Parietal lobe (tissue), 2 donors: ENCODE results near the gene SRBD1.

GRCh38 chr2:45168657-45169265 lies 159.5 kb upstream of the SIX2 start:
- RAMPAGE, long total RNA, result no peak

DNA sequence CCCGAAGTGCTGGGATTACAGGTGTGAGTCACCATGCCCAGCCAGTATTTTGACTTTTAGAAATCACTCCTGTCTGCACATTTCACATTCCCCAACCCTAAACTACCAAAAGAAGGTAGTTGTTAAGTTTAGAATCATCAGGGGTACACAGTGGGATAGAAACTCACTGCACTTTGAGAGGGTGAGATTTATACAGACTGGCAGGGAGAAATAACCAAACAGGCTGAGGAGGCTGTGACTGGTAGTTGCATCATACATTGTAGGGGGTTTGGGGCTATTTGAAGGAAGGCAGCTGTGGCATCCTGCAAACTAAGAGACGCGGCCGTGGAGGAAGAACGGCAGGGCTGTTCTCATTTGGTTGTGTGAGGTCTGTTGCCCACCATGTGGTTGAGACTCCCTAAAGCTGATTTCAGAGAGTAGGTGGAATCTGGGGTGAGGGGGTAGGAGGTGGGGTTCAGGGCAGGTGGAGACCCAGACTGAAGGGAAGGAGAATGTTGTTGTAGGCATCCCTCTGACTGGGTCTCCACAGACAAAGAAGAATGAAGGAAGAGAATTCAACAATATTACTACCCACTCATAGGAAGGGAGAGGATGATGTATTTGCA lies 170.8 kb upstream of the SIX2 start:
- RAMPAGE, long total RNA, result no peak

DNA sequence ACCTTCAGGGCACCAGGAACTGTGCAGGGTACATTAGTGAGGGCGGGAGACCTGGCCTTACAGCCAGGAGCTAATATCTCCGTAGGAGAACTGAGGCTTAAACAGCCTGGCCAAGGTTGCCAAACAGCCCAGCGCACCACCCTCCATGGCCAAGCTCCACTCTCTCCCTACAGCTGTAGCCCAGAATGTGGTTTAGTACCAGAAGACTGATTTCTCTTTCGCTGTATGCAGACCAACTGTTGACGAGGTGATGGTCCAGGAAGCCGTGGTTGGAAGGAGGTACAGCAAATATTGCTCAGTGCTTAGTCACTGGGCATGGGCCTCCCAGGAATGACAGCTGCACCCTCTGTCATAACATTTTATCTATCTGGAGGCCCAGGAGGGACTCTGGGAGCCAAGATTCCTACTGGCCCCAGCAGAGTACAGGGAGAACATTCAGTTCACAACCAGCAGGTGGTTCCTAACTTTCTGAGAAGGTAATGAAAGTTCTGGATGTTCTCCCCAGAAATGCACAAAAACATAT lies 228.8 kb upstream of the SIX2 start:
- RAMPAGE, long total RNA, result no peak

GRCh38 chr2:45610386-45611588 lies at the start of gene SRBD1:
SRBD1 (minus strand) TSS chr2:45611267.
- RAMPAGE, long total RNA, result start-site peak on the minus strand at chr2:45611254-45611275, 426 and 127 reads in 2 replicates

- RAMPAGE, long total RNA, result no peak
These were observed 39.9 kb downstream of the PRKCE start for GRCh38 chr2:45691119-45692059.

DNA sequence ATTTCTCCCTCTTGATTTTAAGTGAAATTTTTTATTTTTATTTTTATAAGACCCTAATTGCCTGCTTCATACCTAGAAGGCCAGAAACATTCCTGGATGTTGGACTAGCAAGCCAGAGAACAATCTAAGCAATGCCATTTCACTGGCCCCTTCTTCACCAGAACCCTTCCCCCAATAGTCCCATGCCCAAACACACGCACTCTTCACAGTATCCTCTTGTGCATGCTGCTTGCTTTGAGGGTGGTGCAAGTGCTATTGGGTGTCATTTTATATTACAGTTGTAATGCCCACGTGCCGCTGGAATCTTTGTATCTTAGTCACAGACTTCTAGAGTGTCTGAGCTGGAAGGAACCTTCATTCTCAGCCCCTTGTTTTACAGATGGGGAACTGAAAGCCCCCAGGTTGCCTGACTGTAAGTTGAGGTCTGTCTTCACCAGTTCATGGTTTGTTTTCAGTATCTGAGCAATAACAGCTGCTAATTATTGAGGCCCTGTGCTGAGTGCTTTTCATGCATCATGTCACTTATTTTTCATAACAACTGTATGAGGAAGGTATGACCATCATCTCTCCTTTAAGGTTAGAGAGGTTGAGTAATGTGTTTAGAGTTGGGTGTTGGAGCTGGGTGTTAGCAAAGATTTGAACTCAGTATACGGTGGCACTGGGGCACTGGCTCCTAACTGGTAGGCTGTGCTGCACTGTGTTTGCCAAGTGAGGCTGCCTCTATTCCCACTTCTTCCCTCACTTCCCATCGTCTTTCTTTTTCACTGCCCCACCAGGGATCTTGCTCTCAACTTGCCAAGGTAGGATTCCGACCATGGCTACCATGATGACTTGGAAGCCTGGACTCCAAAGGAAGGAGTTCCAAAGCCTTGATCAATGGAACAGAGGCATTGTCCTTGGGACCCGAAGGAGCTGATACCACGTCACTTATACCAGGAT lies 77.1 kb downstream of the PRKCE start:
- RAMPAGE, long total RNA, result no peak

GRCh38 chr2:45729434-45730477 lies 78.3 kb downstream of the PRKCE start:
- RAMPAGE, long total RNA, result no peak

DNA sequence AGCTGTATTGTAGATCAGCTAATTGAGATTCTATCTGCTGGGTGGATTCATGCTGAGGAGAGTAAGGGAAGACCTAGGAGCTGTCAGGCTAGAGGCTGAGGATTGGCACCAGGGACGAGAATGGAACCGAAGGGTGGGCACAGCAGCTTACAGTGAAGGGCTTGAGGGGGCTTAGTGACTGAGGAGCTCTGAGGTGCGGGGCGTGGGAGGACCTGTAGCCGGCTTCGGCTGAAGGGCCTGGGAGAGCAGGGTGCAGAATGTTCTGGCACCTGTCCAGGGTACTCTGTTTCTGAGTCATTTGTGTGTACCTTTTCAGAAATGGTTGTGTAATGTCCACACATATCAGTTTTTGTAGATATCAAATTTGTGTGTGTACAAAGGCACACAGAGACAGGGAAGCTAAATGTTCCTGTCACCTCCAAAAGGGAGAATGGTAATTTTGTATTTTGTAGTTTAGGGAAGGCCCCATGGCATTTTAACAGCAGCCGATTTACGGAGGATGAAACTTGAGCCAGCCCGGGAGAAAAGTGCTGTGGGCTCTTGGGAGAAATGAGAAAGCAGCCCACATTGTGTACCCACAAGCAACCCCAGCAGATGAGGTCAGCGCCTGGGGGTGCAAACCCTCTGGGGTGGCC lies 170.5 kb downstream of the PRKCE start:
- RAMPAGE, long total RNA, result no peak

DNA sequence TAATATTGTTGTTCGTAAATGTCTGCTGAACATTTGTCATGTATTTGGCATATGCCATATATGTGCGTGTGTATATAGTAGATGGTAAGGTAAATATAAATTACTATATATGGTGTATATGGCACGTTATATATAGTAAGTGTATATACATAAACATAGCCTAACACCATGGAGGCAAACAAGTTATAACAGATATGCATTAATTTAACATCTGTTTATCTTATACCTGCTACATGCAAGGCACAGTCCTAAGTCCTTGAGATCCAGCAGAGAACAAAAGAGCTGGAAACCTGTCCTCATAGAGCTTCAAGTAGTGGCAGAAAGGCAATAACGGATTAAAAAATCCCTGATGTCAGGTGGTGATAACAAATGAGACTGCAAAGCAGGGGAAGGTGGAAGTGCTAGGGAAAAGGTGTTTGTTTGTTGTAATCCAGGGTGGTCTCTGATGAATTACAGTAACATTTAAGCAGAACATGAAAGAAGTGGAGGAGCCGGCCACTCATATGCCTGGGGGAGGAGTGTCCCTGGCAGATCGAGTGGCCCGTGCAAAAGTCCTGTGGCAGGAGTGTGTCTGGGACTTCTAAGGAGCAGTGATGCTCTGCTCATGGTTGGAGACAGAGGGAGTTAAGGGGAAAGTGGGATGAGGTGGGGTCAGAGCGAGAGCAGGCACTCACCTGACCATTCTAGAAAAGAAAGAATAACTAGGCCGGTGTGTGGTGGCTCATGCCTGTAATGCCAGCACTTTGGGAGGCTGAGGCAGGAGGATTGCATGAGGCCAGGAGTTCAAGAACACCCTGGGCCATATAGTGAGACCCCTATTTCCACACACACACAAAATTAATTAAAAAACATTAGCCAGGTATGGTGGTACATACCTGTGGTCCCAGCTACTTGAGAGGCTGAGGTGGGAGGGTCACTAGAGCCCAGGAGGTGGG lies 261.4 kb upstream of the EPAS1 start:
- RAMPAGE, long total RNA, result no peak

GRCh38 chr2:46067696-46068411 lies 229.4 kb upstream of the EPAS1 start:
- RAMPAGE, long total RNA, result no peak

DNA sequence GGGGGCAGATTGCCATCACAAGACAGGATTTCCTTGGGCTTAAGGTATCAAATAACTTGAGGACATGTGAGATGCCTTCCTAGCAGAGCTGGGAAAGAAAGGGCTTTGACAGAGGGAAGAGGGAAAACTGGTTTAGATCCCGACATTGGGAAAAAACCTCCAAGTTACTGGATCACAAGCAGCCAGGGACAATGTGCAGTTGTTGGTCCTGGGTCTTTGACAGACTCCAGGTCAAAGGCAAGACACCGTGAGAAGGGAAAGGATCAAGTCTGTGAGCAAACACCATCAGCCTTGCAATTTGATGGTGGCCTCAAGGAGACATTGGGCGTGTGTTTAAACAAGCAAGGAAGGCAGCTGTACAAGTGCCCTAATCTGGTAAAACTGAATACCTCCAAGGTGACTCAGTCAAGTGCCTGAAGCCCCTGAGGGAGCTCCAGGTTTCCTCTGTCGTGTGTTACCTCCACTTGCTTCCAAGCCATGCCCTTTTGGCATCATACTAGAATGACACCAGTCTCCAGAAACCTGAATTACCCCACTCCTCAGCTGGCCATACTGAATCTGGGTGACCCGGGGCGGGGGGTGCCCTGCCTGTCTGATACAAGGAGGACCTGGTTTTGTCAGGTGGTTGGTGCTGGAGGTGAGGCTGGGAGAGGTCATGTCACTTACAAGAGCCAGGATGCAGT lies 133.0 kb upstream of the EPAS1 start:
- RAMPAGE, long total RNA, result no peak

- RAMPAGE, long total RNA, result no peak
These were observed 37.8 kb upstream of the EPAS1 start for GRCh38 chr2:46259278-46259900.

DNA sequence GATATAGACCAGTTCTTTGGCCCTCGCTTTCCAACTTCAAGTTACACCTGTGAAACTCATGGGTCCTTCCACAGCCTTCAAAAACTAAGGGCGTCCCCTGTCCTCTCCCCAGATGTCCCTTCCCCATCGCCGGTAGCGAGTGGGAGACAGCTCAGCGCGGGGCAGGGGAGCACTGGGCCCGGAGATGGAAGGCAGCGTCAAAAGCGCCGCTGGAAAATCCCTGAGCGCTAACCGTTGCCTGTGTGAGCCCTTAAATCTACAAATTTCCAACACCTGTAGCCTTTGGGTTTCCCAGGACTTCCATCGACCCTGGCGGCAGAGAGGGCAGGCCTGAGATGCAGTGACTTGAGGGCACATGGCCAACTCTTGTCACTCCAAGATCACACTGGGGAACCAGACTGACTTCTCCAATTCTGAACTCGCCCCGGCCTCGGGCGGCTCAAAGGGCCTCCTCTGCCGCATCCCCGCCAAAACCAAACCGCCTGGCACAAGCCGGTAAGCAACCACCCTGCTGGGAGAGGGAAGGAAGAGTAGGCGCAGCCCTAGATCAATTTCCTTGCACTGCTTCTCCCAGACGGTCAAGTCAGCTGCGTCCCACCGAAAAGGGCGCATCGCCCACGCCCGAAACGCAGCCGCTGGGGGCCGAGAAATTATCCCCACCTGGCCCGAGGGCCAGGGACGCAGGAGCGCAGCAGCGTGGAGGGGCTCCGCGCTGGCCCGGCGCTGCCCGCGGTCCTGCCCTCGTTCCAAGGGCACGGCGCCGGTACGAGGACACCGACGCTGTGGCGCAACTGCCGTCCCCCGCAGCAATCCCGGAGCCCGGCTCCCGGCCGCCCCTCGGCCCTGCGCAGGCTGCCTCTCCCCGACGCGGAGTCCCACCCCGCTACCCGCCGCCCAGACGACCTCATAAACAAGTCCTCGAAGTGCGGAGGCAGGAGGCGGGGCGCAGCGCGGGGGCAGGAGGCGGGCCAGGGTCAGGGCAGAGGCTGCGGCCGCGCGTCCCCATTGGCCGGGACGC lies 667 bp upstream of the EPAS1 start:
- RAMPAGE, long total RNA, result no peak

DNA sequence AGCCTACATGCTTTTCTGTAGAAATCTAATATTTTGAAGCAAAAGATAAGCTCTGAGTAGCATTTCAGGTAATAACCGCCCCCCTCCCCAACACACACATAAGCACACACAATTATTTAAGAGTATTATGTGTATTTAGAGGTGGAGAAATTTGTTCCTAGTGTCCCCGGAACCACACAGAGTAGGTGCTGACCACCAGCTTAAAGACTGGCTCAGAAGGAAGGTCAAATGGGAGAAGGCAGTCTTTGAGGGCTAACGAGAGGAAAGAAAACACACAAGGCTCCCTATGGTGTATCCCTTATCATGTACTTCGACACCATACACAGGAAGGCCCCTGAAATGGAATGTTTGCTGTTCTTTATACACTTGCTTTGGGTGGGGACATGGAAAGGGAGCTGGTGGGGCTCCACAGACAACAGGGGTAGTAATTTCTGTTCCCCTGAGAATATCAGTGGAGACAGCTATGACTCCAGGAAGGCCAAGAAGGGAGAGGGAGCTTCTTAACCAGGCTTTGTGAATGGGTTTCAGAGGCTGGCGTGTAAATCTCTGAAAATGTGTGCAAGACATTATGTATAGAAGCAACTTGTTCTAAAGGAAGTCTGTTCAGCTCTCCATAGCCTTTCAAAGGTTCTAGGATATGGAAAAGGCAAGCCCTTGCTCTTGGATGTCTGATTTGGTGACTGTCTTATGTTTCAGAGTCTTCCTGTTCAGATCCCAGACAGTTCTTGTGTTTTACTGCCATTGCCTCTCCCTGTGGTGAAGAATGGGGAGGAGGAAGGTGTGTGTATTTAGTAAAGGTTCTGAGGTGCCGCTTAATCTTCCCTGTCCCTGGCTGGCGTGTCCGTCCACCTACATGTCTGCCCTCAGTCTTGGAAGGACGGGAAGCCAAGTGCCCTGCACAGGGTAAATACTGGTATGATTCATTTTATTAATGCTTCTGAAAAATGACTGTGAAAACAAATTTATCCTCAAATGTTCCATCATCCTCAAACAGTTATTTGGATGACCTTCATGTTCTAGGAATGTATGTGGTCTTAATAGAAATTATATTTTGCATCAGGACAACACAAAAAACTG lies 6.2 kb downstream of the EPAS1 start:
- RAMPAGE, long total RNA, result no peak

DNA sequence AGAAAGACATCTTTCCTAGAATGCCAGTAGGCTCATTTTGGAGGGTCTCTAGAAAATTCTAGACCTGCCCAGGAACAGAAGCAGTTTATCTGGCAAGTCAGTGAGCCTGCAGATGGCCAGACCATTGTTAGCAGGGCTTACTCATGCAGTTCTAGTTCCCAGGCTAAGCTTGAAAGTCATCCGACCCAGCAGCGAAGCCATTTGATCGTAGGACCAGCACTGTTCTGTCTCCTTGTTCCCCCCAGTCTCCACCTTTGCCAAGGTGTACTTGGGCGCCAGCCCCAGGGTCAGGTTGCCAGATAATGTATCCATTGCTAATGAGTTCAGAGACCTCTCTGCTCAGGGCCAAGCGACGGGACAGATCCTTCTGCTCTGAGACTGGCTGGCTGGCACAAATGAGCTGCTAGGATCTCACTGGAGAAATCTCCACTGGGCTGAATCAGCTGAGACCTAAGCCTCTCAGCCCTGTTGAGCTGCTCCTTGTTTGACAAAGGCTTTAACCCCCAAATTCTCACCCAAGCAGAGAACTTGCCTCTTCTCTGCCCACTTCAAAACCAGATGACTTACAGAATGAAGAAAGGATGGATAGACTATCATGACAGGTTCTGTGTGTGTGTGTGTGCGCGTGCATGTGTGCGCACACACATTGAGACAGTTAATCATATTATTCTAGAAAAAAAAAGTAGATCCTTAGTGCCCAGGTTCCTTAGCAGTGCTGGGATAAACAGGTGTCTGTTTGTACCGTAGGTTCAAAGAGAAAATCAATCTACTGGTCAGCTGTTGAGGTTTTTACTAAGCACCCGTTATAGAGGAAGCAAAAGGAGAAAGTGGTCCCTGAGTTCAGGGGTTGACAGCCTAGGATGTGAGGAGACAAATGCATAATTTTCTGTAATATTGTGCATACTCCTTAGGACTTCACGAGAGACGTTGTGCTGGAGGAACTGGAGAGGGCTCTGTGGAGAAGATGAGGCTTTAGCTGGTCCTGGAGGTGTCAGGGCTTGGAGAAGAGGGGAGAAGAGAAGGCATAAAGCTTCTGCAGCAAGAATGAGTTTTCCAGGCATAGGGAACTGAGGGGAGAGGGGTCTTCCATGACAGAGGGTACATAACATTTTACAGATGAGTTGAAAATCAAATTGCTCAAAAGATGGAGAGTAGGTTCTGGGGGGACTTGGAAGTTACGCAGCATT lies 70.5 kb downstream of the EPAS1 start:
- RAMPAGE, long total RNA, result no peak

GRCh38 chr2:46377190-46378273 lies 80.3 kb downstream of the EPAS1 start:
- RAMPAGE, long total RNA, result no peak

- RAMPAGE, long total RNA, result no peak
These were observed 119.6 kb downstream of the EPAS1 start for GRCh38 chr2:46416763-46417263.

DNA sequence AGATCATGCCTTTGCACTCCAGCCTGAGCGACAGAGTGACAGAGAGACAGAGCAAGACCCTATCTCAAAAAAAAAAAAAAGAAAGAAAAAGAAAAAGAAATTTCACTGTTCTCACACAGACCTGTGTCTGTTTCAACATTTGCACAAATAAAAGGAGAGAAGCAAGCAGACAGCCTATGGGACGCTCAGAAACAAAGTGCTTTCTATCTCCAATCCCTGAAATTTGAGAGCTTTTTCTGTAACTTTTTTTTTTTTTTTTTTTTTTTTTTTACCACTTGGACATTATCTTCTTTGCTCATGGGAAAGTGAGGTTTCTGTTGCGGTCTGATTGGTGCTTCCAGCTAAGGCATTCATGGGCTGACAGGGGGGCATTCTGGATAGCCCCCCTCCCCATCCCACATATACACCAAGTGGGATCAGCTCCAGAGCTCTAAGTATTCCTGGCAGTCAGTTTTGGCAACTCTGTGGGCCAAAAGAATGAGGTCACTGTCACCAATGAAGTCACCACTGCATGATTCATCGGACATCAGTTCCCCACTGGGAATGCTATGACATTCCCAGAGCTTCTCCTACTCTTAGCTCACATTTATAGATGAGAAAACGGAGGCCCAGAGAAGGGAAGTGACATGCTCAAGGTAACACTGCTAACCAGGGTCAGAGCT lies 1.8 kb upstream of the RHOQ start:
- RAMPAGE, long total RNA, result no peak

- RAMPAGE, long total RNA, result no peak
These were observed 2.9 kb upstream of the ATP6V1E2 start for GRCh38 chr2:46545215-46545810.

DNA sequence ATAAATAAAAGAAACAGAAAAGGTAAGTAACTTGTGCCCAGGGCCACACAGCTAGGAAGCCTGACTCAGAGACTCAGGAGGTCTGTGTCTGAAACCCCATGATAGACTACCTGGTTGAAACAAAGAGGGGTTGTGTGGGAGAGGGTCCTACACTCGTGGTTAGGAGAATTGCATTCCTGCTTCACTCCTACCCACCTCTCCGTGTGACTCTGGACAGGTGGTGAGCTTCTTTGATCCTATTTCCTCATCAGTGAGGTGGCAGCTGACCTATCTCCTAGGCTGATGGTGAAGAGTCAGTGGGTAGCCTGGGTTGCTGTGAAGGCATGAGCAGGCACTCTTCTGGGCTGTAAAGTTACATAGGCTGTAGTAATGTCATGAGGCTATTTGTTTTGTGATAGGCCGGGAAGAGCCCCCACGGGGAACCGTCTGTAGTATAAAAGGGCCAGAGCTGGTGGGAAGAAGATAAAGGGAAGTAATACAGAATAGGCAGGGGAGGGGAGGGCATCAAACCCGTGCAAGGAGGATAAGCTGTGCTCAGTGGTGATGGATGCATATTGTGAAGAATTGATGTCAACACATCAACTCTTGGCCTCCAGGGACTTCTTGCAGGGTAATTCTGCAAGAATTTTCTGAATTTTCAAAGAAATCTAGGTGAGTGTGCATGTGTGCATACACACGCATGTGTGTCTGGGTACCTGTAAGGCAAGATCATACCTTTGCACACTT lies 20.8 kb upstream of the ATP6V1E2 start:
- RAMPAGE, long total RNA, result no peak